ENCODE measurements around the gene MEIOC.

DNA sequence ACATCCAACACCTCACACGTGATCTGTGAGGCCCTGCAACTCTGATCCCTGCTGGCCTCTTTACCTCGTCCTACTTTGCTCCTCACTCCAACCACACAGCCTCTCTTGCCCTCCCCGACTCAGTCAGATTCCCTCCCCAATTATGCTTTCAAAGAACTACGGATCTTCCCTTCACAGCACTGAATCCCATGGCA, 4.8 kb upstream of the FZD2 start:
- PRO-cap, result no peak

DNA sequence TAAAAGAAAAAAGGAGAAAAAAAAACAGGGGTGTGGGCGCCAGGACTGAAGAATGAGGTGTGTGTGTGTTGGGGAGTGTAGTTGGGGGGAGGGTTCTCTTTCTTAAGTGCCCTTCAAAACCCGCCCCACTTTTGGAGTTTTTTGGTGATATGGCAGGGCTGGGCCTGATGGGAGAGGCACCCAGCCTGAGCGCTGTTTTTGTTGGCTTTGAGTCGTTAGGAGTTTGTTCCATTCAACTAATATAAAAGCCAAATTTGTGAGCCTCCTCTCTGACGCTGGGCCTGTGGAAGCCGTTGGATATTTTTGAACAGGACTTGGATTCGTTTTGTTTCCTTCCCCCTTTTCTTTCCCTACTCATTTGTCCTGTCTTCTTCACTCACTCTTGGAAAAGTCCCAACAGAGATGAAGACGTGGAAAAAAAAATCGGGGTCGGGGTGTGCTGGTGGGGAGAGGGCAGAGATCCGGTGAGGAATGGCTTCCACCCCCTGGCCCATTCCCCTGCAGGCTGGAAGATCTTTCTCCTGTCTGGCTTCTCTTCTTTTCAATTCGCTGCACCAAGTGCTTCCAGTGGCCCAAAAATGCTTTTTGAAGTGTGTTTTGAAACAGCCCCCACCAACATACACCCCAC, 2.4 kb downstream of the FZD2 start:
- PRO-cap, result no peak

DNA sequence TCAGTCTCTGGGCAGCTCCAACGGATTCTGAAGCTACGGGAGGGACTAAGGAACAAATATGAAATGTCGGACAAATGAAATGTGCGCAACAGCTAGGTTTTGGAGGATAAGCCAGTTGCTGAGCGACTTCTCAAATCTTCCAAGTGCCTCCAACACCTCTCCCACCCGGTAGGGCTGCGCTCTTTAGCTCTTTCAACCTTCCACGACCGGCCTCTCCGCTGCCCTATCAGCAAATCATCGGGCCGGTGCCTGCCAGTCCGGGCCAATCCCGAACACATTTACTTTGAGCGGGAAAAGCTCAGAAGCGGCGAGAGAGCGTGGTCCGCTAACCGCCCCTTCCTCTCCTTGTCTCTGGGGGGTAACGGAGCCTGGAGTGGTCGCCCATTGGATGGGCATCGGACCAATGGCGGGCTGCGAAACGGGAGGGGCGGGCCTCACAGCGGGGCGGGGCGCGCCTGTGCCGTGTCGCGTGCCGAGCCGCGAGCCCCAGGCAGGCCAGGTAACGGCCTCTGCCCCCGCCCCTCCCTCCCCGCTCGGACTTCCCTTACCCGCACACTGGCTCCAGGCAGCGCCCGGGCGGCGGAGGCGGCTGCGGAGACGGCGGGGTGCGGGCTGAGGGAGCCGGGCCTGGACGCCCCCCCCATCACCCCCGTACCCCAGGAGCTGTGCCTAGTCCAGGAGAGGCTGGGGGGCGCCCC, at the start of gene MEIOC:
Gene MEIOC (plus strand): TSS at position 553 of the 698 bp plus-strand sequence.
- PRO-cap, result no peak

- PRO-cap, result unidirectional peak, minus-strand start at chr17:44749768
Measured at GRCh38 chr17:44749547-44750308, 9.1 kb upstream of the ADAM11 start.

DNA sequence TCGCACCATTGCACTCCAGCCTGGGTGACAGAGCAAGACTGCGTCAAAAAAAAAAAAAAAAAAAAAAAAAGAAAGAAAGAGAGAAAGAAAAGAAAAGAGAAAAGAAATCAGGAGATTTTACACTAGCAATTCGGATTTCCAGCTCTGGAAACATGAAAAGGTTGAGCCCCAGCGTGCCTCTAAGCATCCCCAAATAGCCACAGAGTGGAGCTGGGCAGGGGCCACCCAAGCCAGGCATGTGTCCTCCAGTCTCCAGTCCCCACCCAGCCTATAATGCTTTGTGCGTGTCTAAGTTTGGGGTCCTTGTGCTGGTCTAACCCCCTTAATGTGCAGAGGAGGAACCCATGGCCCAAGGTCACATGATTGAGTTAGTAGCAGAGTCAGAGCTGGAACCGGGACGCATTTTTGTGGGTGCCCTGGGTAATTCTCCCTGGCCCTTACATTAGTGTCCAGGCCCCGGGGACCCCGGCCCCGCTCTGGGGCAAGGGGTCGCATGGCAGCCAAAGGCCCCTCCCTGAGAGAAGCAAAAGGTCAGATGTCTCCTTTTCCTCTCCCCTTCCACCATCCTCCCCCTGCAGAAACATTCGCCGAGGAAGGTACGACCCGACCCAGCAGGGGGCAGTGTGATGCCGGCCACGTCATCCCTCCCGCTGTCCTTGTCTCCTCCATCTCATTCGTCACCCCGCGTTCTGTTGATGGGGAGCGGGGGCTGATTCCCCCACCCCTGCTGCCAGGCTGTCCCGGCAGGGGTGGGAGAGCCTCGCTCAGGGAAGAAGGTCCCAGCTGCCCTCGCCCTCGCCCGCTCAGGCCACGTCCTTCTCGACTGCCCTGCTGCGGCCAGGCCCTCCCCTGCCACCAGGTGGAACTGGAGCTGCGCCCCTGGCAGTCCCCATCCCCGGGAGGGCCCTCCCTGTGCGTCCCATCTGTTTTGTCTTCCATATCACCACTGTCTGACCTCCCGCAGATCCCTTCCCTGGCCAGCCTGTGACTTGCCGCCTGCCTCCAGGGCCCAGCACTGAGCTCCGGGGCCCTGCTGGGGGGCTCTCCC, 20.2 kb downstream of the ADAM11 start:
- PRO-cap, result no peak

DNA sequence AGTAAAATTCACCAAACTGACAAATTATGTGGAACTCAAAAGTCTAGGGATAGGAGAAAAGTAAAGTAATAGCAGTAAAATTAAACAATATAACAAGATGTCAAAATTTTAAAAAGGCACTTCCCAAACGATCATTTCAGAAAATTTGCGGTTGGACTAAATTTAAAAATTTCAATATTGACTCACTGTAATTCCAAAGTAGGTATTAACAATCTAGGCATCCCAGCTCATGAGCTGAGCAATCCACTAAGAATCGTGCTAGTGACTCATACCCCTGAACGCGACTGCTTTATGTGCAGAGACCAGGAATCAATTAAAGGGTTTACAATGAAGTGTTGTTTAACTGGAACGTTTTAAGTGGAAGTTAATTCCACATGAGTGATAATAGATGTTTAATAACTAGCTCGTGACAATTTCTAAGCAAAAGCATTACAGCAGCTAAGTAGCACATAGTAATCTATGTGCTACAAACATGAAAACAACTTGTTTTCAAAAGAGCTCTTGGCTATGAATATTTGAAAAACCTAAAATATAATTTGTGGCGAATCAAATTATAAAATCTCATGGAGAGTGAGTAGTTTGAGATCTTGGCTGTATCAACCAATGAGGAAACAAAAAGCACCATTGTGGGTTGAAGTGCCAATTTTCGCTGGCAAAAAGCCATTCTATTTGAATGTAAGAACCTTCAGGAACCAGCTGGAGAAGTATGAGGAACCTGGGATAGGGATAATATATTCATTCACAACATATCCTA, 9.4 kb downstream of the GJC1 start:
- PRO-cap, result no peak

- PRO-cap, result no peak
Measured at GRCh38 chr17:44830341-44830539, 153 bp upstream of the GJC1 start.

GRCh38 chr17:44850704-44851592, 3.3 kb downstream of the HIGD1B start:
- PRO-cap, result unidirectional peak, minus-strand start at chr17:44851330

DNA sequence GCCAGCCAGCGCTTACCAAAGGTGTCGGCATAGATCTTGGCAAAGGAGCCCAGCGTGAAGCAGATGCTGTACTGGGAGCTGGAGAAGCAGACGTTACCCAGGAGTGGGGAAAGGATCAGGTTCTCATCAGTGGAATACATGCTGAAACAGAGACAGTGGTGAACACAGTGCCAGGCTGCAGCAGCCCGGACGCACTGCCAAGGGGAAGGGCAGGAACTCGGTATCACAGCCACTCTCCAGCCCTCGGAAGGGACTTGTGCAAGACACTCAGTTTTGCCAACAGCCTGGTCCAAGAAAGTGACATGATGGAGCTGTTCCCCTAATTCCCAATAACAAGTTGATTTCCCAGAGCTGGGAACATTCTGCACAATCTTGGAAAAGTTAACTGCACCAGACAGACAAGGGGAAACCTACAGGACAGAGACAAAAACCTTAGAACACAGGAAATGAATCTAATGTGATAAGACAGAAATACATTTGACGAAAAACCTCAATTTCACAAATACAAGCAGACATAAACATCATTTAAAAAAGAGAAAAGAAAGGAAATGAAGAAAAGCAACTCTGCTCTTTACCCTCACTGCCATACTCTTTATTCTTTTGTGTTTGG, 24.9 kb downstream of the HIGD1B start:
- PRO-cap, result no peak

- PRO-cap, result no peak
Measured at GRCh38 chr17:44911094-44911846, 4.0 kb downstream of the GFAP start.

GRCh38 chr17:44979395-44979907, 11.3 kb upstream of the C1QL1 start:
- PRO-cap, result no peak

DNA sequence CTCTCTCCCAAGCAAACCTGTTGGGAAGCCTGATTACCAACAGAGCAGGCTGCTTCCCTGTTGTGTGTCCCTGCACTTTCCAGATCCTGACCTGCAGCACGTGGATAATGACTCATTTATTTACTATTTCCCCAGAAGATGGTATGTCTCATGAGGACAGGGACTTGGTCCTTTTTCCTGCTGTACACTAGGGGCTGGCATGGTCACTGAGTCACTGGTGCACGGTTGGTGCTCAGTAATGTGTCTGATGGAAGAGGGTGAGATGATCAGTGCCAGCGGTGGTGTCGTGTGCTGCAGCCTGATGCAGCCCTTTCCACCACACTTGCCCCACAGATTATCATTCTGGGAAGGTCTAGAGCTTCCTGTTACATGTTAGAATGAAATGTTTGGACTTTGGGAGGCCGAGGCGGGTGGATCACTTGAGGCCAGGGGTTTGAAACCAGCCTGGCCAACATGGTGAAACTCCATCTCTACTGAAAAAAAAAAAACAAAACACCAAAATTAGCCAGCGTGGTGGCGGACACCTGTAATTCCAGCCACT, 31.0 kb downstream of the NMT1 start:
- PRO-cap, result no peak

- PRO-cap, result no peak
Measured at GRCh38 chr17:45103248-45104085, 28.8 kb downstream of the PLCD3 start.

- PRO-cap, result unidirectional peak, plus-strand start at chr17:45106327
Measured at GRCh38 chr17:45106257-45106456, 26.2 kb downstream of the PLCD3 start.

DNA sequence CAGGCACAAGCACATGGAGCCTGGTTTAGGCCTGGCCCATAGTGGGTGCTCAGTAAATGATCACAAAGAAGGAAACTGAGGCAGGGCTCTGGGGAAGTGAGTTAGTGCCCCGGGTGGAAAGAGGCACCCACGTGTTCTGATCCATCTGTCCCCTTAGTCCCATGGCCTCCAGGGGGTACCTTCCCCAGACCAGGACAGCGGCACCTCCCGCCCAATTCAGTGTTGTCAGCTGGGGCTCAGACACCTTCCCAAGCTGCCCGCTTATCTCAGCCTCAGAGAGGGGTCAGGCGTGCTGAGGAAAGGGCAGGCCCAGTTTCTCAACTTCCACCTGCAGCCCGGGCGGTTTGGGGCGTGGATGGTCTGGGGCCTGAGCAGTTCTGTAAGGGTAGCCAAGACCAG, 5.2 kb downstream of the PLCD3 start:
- PRO-cap, result no peak

GRCh38 chr17:45130654-45131201, 1.6 kb downstream of the PLCD3 start:
- PRO-cap, result no peak

- PRO-cap, result no peak
Measured at GRCh38 chr17:45148013-45148390, 273 bp upstream of the HEXIM1 start.

DNA sequence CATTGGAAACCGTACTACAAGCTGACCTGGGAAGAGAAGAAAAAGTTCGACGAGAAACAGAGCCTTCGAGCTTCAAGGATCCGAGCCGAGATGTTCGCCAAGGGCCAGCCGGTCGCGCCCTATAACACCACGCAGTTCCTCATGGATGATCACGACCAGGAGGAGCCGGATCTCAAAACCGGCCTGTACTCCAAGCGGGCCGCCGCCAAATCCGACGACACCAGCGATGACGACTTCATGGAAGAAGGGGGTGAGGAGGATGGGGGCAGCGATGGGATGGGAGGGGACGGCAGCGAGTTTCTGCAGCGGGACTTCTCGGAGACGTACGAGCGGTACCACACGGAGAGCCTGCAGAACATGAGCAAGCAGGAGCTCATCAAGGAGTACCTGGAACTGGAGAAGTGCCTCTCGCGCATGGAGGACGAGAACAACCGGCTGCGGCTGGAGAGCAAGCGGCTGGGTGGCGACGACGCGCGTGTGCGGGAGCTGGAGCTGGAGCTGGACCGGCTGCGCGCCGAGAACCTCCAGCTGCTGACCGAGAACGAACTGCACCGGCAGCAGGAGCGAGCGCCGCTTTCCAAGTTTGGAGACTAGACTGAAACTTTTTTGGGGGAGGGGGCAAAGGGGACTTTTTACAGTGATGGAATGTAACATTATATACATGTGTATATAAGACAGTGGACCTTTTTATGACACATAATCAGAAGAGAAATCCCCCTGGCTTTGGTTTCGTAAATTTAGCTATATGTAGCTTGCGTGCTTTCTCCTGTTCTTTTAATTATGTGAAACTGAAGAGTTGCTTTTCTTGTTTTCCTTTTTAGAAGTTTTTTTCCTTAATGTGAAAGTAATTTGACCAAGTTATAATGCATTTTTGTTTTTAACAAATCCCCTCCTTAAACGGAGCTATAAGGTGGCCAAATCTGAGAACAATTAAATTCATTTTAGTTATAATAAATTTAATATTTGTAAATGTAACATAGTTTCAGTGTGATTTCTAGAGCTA, 1.7 kb downstream of the HEXIM1 start:
- PRO-cap, result no peak

- PRO-cap, result no peak
Measured at GRCh38 chr17:45282915-45283495, 21.1 kb upstream of the SPATA32 start.

DNA sequence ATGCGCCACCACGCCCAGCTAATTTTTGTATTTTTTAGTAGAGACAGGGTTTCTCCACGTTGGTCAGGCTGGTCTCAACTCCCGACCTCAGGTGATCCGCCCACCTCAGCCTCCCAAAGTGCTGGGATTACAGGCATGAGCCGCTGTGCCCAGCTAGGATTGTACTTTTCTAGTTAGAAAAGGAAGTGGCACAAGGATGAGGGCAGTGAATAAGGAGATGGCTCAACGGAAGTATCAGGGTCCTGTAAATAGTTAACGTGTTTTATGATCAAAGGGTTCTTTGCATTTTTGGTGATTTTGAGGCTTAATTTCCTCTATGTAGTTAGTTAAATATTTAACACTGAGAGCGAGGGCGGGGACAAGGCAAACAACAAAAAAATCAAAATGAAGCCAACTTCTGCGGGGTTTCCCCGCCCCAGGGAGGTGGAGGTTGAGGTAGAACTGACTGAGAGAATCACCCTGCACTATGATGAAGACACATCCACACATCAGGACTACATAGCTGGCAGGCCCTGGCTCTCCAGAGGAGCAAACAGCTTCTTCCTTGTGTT, 15.3 kb upstream of the ARHGAP27 start:
- PRO-cap, result no peak